NB4 (cell line): ENCODE measurements around the genes ADO, EGR2 and CTNNA3.

DNA sequence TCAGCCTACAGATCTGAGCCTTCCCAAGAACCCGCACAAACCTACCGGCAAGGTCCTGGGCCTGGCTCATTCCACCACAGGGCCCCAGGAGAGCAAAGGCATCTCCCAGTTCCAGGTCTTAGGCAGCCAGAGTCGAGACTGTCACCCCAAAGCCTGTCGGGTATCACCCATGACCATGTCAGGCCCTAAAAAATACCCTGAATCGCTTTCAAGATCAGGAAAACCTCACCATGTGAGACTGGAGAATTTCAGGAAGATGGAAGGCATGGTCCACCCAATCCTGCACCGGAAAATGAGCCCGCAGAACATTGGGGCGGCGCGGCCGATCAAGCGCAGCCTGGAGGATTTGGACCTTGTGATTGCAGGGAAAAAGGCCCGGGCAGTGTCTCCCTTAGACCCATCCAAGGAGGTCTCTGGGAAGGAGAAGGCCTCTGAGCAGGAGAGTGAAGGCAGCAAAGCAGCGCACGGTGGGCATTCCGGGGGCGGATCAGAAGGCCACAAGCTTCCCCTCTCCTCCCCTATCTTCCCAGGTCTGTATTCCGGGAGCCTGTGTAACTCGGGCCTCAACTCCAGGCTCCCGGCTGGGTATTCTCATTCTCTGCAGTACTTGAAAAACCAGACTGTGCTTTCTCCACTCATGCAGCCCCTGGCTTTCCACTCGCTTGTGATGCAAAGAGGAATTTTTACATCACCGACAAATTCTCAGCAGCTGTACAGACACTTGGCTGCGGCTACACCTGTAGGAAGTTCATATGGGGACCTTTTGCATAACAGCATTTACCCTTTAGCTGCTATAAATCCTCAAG, 176.3 kb downstream of the RTKN2 start:
- RRBS, result 96% methylated on average over 11 of the region's 23 CpGs

DNA sequence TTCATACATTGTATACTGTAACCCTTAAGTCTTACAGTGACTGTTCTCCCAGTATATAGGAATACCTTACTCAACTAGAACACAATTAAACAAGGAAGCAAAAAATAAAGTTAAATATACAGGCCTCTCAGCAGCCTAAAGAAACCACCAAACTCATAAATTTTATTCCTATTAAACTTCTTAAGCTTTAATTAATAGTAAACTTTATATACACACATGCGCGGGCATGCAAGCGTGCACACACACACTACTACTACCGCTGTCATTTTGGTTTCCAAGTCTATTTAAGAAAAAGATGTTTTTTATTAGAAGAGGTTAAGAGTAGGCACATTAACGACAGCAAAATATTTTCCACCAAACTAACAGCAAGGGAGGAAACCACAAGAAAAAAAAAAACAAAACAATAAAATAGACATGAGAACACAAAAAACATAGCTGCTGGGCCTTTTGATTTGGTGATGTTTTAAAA, 28.7 kb downstream of the RTKN2 start:
- RRBS, result no CpG with 5 or more reads among the region's 5 CpGs

GRCh38 chr10:62243139-62243694, 25.4 kb downstream of the RTKN2 start:
- RRBS, result no CpG with 5 or more reads among the region's 2 CpGs

DNA sequence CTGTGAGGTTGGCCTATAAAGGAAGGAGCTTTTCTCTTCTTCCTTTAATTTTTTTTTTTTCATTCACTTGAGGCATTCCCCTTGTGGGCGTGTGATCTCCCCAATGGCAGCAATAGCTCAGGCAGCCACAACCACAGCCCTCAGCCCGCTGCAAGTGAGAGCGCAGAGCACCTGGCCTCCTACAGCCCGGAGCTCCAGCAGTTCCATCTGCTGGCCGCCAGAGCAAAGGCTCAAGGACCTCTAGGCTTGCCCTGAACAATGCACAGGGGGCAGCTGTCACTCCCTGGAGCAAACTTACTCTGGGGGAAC, 123.1 kb upstream of the ADO start:
- RRBS, result no CpG with 5 or more reads among the region's 5 CpGs

- RRBS, result no CpG with 5 or more reads among the region's 9 CpGs
Measured at GRCh38 chr10:62732864-62733959, 71.3 kb upstream of the ADO start.

DNA sequence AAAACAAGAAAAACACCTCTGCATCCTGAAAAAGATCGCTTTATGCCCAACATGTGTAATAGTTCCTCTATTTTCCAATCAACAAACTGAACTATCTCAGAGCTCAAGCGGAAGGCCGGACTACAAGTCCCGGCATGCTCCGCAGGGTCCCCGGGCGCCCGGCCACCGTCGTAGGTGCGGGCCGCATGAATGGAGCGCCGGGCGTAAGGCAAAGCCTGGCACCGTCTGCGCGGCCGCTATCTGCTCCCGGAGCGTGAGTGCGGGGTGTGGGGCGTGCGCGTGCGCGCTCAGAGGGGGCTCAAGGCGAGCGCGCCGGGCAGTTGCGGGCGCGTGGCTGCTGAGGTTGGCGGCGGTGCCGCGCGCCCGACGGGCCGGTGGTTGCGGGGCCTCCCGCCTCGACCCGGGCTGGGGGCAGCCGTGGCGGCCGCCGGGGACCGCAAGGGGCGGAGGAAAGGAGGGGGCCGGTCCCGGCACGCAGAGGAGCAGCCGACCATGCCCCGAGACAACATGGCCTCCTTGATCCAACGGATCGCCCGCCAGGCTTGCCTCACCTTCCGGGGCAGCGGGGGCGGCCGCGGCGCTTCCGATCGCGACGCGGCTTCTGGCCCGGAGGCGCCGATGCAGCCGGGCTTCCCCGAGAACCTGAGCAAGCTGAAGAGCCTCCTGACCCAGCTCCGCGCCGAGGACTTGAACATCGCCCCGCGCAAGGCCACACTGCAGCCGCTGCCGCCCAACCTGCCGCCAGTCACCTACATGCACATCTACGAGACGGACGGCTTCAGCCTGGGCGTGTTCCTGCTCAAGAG, at the start of gene ADO:
Gene ADO (plus strand): TSS at position 153 of the 806 bp plus-strand sequence.
- RRBS, result under 1% methylated on average over 53 of the region's 89 CpGs

GRCh38 chr10:62813323-62814141, 2.6 kb downstream of the EGR2 start:
- RRBS, result 96% methylated on average over 8 of the region's 39 CpGs

DNA sequence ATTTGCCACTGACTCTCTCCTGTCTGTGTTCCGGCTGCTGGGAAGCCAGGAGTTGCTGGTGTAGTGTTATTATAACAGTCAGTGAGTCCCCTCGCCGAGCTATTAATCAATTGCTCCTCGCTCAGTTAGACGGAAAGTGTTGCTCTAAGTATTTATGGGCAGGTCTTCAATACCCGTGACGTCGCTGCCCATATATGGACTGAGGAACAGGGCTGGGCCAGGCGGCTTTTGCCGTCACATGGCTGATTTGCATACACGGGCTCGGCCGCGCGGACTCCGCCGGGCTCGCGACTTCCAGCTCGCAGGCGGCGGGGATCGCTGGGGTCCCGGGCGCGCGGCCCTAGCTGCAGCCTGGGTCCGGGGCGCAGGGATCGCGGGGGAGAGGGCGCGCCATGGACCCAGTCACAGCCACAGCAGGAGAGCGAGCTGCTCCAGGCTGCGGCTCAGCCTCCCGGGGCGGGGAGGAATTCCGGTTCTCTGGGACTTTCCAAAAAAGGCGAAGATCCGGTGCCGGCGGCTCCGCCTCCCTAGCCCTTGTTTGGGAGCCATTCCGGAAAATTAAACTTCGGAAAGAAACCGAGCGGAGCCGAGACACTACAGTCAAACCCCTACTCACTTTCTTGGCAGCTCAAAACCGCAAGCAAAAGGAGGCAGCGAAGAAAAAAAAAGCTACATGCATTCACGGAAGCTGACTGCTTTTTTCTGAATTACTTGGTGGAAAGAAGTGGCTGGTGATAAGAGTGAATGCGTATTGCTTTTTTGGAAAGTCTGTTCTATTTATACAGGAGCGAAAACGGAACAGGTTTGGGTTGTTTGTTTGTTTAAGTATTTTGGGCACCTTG, at the start of gene EGR2:
Gene EGR2 (minus strand): TSS at position 127 of the 842 bp plus-strand sequence.
- RRBS, result under 1% methylated on average over 17 of the region's 54 CpGs

DNA sequence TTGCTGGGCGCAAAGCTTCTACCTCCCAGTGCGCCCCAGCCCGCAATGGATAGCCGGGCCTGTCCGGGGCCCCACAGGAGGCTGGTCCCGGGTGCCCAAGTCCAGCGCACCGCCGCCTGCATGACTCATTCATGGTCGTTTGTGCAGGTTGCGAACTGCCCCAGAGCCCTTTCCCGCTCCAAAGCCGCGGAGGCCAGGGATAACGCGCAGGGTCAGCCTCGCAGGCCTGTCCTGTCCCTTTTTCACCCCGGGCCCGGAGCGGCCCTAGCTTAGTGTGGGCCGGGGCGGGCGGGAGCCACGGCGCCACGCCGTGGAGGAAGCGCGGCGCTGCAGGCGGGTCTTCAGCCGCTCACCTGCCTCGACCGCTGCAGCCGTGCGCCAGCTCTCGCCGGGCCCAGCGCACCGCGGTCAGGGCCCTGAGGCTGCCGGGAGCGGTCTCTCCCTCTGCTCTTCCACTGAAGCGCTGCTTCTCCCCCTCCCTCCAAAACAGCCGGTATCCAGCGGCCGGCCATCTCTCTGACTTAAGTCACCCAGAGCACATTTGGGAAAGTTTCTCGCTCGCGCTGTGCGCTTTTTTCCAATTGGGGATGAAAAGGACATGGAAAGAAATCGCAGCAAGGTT, 1.8 kb upstream of the EGR2 start:
- RRBS, result 1% methylated on average over 20 of the region's 52 CpGs

- RRBS, result no CpG with 5 or more reads among the region's 7 CpGs
Measured at GRCh38 chr10:63200071-63200788, 67.1 kb downstream of the NRBF2 start.

- RRBS, result no CpG with 5 or more reads among the region's 7 CpGs
Measured at GRCh38 chr10:63207936-63208610, 74.9 kb downstream of the NRBF2 start.

DNA sequence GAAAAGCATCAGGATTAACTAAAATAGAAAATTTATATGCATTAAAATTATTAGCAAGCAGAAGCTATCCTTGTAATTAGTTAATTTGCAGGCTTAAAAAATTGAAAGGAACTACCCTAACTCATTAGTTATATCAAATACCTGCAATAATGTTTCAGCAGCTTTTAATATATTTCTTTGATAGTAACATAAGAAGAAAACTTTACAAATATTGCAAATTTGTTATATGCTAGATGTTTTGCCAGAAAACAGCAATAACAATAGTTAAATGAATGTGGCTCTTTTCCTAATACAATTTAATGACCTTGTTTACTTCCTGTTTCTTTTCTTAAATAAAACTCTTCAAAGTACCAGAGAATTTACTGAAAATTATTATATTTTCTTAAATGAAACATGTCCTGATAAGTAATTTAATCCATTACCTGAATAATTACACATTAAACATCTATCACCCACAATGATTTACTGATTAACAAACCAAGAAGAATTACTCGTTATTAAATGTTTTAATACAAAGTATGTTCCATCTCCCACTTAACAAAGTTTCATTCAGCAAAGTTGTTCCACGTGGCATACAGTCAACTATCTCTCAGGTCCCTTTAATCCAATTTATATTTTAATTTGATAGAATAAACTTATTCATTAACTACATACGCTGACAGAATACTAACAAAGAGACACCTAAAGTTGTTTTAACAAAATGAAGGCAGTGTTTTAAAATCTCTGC, 86.5 kb downstream of the JMJD1C start:
- RRBS, result no CpG with 5 or more reads among the region's 3 CpGs

GRCh38 chr10:63542381-63543132, 21.4 kb downstream of the REEP3 start:
- RRBS, result no CpG with 5 or more reads among the region's 6 CpGs

GRCh38 chr10:63588536-63589163, 67.4 kb downstream of the REEP3 start:
- RRBS, result no CpG with 5 or more reads among the region's 4 CpGs

DNA sequence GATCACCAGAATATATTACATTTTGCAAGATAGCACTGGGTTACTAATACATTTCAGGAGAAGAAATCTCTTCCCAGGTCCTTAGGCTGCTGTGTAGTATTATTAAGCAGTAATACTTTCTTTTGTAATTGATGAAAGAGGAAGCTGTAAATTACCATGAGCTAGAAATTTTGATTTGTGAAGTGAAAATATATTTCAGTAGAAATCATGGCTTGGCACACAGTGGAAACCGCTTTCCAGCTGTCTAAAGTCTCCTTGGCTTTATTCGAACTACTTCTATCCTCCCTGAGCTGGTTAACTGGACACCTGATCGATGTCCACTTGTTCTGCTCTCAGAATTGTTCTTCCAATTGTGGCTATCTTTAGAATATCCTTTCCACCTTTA, 556.8 kb upstream of the LRRTM3 start:
- RRBS, result no CpG with 5 or more reads among the region's 3 CpGs

GRCh38 chr10:67695852-67696487, at the start of gene CTNNA3:
Gene CTNNA3, minus strand, starts transcription at chr10:67696195.
- RRBS, result no CpG with 5 or more reads among the region's 7 CpGs

DNA sequence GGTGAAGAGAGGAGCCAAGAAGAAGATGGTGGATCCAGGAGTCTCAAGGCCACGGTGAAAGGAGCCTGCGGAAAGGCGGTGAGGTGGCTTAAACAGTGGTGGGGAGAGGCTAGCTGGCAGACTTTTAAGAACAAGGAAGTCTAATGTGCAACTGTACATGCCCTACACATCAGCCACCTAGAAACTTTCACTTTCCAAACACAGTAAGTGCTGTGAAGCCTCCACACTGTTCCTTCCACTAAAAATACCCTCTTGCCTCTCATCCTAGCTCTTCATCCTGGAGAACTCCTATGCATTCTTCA, 54.4 kb downstream of the DNAJC12 start:
- RRBS, result no CpG with 5 or more reads among the region's 3 CpGs

DNA sequence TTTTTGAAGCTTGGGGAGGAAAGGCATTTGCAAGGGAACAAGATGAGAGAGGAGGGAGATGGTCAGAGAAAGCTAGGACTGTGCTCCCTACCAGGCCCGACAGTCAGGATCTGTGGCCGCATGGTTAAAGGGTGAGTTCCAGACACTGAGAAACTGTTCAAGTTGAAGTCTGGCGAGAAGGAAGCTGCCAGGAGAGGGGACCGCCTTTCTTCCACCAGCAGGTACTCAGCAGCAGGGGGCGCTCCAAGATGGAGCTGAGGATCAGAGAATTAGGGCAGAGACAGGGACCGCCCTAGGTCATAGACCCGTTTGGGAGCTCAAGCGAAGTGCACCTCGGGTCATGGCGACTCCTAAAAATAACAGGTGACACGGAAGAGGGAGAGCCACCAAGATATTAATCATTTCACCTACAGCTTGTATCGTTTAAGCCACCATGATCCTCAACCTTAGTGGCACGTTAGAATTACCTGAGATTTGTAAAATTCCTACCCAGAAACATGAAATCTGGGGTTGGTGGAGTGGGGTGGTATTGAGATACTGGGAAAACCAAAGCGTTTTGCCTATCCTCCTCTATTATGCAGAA, 49.5 kb downstream of the DNAJC12 start:
- RRBS, result no CpG with 5 or more reads among the region's 14 CpGs

DNA sequence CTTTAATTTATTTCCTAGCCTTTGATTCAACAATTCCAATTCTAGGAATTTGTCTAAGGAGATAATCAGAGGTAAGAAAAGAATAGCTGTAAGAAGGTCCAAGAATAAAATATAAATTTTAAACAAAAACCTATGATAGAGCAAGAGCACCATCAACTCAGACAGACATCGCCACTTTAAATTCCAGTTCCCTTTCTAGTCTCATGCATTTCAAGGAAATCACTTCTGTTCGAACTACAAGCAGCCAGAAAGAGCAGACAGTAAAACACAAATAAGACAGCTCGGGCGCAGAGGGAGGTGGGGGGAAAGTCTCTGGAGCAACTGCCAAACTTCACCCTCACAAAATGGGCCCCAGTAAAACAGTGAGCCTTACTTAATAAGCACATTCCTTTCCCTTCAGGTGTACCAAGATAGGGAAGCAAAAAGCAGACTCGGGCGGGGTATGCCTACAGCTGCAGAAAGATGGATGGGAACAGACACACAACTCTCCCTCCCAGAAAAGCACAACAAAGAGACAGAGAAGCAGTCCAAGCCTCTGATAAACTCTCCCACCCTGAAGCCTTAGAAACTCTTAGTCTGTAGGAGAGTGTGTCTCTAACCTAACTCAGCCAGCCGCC, 9.2 kb downstream of the DNAJC12 start:
- RRBS, result no CpG with 5 or more reads among the region's 7 CpGs

DNA sequence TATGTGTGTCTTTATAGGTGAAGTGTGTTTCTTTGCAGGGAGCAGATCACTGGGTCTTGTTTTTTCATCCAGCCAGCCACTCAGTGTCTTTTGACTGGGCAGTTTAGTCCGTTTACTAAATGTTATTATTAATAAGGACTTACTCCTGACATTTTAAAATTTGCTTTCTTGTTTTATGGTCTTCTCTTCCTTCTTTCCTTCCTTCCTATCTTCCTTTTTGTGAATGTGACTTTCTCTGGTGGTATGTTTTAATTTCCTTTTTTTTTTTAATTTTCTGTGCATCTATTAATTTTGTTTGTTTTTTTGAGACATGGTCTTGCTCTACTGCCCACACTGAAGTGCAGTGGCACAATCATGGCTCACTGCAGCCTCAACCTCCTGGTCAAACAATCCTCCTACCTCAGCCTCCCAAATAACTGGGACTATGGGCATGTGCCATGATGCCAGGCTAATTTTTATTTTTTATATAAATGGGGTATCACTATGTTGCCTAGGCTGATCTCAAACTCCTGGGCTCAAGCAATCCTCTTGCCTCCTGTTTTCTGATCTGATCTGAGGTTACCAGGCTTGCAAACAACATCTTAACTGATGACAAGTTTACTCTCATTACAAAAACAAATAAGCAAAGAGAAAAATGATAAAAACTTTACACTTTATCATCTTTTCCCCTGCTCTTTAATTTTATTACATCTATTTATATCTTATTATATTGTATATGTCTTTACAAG, 69.5 kb downstream of the HERC4 start:
- RRBS, result no CpG with 5 or more reads among the region's 1 CpG